RPMI7951 (cell line): ENCODE data around the gene HOXA3.

GRCh38 chr7:26192322-26193155 is 8.0 kb downstream of the HNRNPA2B1 start:
- RAMPAGE, long total RNA, result no peak

- RAMPAGE, long total RNA, result no peak
Measured at GRCh38 chr7:26193706-26194161, 6.8 kb downstream of the HNRNPA2B1 start.

DNA sequence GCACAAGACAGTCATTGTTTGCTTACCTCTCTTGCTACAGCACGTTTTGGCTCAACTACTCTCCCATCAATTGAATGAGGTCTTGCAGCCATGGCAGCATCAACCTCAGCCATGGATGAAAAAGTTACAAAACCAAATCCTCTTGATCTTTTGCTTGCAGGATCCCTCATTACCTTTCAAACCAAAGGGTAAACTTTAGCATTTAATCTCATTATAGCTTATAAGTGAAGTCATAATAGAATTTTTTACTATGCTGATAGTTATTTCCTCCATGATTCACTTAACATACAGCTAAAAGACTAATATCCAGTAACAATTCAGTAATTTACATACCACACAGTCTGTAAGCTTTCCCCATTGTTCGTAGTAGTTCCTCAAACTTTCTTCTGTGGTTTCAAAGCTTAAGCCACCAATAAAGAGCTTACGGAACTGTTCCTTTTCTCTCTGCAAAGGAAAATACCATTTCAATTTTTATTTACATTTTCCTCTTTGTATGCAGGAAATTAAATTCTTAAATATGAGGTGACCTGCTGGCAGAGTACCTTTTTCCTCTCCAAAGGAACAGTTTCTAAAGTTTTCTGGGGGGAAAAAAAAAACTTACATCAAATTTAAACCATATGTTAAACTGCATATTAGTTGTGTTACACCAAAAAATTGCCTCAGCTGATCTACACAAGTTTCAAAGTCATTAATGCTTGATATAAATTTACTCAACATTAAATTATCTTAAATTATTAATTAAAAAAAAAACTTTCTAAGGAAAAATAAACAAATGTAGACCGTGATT is 3.1 kb downstream of the HNRNPA2B1 start:
- RAMPAGE, long total RNA, result no peak

- RAMPAGE, long total RNA, result no peak
Measured at GRCh38 chr7:26211426-26212440, 10.2 kb downstream of the CBX3 start.

GRCh38 chr7:26334096-26334562 is 42.5 kb downstream of the SNX10 start:
- RAMPAGE, long total RNA, result no peak

DNA sequence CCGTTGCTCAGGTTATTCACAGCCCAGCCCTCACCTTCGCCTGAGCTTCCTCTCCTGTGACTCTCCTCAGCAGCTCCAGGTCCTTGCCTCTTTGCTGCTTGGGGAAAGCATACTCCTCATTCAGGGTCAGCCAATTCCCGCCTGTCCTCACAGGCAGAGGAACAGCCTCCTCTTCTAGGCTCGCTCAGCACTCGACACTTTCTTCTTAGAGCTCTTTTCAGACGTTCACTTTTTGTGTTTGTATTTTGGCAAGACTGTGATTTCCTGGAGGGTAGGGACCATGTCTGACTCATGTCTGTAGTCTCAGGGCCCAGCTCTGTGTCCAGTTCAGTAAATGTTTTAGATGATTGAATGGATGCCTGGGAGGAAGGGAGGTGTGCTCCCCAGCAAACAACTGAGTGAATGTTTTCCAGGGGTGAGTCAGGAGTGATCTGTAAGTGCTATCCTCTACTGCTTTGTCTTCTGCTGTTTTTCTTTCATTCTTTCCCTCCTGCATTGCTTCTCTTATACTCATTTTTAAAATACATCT is 158.1 kb downstream of the SNX10 start:
- RAMPAGE, long total RNA, result no peak

GRCh38 chr7:26698706-26699211 is 165.6 kb downstream of the SKAP2 start:
- RAMPAGE, long total RNA, result no peak

- RAMPAGE, long total RNA, result no peak
Measured at GRCh38 chr7:26863552-26863869, 879 bp downstream of the SKAP2 start.

- RAMPAGE, long total RNA, result no peak
Measured at GRCh38 chr7:27123469-27124530, 6.8 kb downstream of the HOXA4 start.

DNA sequence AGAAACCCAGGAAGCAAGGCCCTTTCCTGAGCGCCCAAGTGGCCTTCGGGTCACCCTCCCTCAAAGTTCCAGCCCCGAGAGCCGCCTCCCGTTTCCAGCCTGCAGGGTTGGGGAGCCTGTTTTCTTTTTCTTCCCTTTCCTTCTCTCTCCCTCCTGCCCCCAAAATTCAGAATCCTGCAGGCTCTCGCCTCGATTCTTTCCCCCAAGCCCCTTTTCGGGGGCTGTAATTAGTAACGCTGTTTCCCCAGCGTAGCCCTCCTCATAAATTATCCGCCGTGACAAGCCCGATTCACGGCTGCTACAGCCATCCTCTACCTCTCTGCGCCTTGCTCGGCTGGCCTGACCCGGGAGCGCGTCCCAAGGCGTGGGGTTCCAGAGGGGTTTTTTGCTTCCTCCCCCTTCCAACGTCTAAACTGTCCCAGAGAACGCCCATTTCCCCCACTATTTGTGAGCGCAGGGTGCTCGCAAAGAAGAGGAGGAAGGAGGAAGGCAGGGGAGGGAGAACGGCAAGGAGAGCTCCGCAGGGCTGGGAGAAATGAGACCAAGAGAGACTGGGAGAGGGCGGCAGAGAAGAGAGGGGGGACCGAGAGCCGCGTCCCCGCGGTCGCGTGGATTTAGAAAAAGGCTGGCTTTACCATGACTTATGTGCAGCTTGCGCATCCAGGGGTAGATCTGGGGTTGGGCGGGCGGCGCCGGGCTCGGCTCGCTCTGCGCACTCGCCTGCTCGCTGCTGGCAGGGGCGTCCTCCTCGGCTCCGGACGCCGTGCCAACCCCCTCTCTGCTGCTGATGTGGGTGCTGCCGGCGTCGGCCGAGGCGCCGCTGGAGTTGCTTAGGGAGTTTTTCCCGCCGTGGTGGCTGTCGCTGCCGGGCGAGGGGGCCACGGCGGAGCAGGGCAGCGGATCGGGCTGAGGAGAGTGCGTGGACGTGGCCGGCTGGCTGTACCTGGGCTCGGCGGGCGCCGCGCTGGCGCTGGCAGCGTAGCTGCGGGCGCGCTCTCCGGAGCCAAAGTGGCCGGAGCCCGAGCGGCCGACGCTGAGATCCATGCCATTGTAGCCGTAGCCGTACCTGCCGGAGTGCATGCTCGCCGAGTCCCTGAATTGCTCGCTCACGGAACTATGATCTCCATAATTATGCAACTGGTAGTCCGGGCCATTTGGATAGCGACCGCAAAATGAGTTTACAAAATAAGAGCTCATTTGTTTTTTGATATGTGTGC is 662 bp downstream of the HOXA5 start:
- RAMPAGE, long total RNA, result no peak

- RAMPAGE, long total RNA, result no peak
Measured at GRCh38 chr7:27151880-27153191, at the start of gene HOXA3. HOXA3 (minus strand) TSS chr7:27152583.

DNA sequence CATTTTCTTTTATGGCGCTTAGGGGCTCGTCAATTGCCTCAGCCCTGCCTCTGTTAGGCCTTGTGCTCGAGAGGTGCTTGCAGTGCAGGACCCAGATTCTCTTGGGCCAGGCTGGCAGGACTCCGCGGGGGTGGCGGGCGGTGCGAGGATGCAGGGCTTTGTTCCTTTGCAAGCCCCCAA is 3.7 kb downstream of the HOXA9 start:
- RAMPAGE, long total RNA, result no peak

GRCh38 chr7:27165755-27166332 is 507 bp upstream of the HOXA9 start:
- RAMPAGE, long total RNA, result no peak

GRCh38 chr7:27186556-27187054 is 1.6 kb upstream of the HOXA11 start:
- RAMPAGE, long total RNA, result no peak

- RAMPAGE, long total RNA, result no peak
Measured at GRCh38 chr7:27198646-27199301, 1.1 kb downstream of the HOXA13 start.

DNA sequence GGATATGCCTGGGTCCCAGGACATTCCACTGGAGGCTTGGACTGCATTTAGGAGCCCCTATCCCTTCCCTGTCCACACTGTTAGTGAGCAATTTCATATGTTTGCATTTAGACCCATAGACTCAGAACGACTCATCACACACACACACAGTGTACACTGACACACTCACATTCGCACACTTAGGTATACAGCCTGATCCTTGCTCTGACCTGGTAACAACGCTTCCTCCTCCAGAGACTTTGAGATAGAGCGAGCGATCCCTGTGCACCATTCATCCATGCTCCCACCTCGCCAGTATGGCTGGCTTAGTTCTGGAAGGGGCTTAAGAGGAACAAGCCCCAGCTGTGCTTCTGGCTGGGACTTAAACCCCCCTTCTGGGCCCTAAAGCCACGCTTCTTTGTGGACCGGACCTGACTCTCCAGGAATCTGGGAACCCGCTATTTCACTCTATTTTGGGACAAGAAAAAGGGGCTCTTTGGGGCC is 899 bp upstream of the HOXA13 start:
- RAMPAGE, long total RNA, result no peak

- RAMPAGE, long total RNA, result no peak
Measured at GRCh38 chr7:27940076-27940827, 200.3 kb downstream of the TAX1BP1 start.

- RAMPAGE, long total RNA, result no peak
Measured at GRCh38 chr7:28105537-28105981, 75.0 kb downstream of the JAZF1 start.

DNA sequence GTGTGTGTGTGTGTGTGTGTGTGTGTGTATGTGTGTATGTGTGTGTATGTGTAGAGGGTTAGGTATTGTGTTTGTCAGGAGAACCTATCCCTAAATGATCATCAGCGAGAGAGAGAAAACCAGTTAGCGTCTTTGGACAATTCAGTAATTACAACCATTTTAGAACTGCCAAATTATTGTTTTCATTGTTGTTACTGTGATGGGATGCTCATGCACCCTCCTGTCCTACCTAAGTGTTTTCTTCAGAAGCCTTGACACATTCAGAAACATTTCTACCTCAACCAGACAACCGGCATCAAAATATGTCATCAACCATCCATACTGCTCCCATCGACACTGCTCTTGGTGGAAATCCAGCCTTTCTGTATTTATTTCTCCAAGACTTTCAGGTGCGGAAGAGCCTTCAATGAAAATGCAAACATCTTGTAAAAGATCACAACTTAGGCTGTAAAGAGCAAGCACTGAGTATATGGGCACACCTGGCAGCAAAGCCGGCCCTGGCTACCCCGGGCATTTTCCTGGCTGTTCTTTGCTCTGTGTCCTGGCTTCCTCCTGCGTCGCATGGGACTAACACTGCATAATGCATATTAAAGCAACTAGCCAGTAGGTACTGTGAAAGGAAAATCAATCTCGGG is 10.1 kb downstream of the JAZF1 start:
- RAMPAGE, long total RNA, result no peak

DNA sequence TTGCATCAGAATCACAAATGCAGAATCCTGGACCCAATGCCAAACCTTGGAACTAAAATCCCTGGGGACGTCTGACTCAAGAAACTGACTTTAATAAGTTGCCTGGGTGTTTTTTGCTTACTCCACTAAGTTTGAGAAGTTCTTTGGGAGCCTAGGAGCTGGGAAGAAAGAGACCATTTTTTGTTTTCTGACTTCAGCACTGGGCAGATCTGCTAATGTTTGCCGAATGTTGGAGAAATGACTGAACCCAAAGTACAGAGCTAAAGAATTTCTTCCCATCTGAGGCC is 6.5 kb upstream of the CREB5 start:
- RAMPAGE, long total RNA, result no peak